Thoracic aorta endothelial cell (primary cell): Measurements from ENCODE around the genes BHLHA9 and YWHAE.

- CAGE, long polyA plus RNA: no peak
Observed at GRCh38 chr17:1060836-1061319, 63.9 kb downstream of the TIMM22 start.

DNA sequence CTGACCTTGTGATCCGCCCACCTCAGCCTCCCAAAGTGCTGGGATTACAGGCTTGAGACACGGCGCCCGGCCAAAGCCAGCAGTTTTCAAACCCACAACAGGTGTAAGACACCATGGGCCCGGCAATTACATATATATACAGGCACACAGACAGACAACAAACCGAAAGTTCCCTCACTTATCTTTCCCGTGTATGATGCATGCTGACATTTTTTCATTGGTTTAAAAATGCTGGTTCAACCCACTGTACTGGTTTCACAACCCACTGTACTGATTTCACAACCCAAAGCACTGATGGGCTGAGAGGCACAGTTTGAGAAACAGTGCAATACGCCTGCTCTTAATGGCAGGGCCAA lies 81.5 kb downstream of the ABR start:
- CAGE, long polyA plus RNA: no peak

GRCh38 chr17:1147531-1147998 lies 32.2 kb downstream of the ABR start:
- CAGE, long polyA plus RNA: no peak

DNA sequence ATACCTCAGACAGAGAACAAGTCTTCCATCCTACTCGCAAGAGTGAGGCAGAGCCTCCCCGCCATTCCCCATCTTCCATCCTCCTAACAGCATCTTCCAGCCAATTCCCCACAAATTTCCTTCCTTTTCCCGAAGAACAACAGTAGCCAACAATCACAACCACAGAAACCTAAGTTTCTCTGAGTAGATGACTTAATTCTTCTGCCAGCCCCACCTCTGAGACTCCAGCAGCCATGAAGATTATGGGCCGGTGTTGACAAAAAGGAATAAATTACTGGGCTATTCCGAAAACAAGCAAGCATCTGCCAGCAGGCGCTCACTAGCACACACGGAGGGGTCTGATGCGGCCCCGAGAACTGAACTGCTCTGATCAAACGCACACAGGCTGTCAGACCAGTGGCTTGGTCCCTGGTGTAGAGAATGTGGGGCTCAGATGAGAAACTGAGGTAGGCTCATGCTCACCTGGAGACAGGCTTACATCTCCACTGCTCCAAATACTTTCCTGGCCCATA lies 5.7 kb downstream of the ABR start:
- CAGE, long polyA plus RNA: no peak

GRCh38 chr17:1210429-1211083 lies 30.8 kb upstream of the ABR start:
- CAGE, long polyA plus RNA: no peak

GRCh38 chr17:1270118-1270694 lies at the start of gene BHLHA9:
Gene BHLHA9 (plus strand): TSS chr17:1270444.
- CAGE, long polyA plus RNA: no peak

GRCh38 chr17:1279730-1280139 lies 273 bp downstream of the TRARG1 start:
- CAGE, long polyA plus RNA: no peak

GRCh38 chr17:1399292-1400243 lies at the start of gene YWHAE:
Gene YWHAE (minus strand): TSS chr17:1400222.
- CAGE, long polyA plus RNA: no peak

DNA sequence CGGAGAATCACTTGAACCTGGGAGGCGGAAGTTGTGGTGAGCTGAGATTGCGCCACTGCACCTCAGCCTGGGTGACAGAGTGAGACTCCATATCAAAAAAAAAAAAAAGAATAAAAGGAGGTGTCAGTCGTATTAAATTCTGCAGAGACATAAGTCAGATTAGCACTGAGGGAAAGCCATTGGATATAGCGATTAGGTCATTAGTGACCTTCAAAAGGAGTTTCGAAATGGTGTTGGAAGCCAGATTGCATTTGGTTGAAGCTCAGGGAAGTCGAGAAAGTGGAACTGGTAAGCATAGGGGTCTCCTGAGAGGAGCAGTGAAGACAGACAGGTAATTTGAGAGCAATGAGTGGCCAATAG lies 4.7 kb upstream of the YWHAE start:
- CAGE, long polyA plus RNA: no peak

- CAGE, long polyA plus RNA: no peak
Observed at GRCh38 chr17:1454569-1455059, 1.4 kb downstream of the CRK start.

GRCh38 chr17:1494108-1494857 lies 1.8 kb upstream of the MYO1C start:
- CAGE, long polyA plus RNA: no peak

DNA sequence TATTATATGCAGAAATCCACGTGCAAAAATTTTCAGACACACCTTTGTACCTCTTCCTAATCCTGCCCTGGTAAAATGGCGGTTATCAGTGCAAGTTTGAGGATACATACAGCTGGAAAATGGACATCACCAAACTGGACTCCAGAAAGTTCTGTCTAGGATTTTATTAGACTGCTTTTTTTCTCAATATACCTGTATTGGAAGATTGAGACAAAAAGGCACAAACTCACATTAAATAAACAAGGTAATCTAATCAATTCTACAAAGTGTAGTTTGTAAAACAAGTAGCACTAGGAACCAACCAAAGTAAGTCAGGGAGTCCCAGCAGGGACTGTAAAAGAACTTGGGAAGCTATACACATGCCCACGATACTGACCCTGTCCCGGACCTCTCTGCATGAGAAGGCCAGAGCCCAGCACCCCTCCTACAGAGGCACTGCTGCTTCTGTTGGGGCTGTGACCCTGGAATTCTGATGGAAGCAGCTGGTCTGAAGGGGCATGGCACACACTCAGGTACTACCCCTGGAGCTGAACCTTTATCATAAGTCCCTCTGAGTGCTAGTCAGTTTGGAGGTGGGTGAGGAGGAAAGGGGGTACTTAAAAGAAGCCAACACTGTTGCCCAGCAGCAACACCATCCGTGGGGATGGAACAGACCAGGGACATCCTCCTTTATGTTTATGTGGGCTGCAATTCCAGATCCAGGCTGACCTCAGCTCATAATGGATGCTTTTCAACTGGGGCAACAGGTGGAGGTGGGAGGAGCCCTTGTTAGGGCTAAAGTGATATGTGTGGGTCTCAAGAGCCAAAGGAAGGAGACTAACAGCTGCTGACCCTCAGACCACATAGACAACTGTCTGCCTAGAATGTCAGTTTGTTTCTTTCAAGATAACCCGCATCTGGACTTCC lies 1.7 kb upstream of the INPP5K start:
- CAGE, long polyA plus RNA: no peak

DNA sequence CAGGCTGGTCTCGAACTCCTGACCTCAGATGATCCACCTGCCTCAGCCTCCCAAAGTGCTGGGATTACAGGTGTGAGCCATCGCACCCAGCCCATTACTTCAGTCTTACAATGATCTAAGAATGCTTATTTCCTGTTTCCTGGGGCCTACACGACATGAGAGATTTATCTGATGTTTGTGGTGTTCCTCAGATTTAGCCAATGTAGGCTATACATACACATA lies 10.5 kb upstream of the INPP5K start:
- CAGE, long polyA plus RNA: no peak

GRCh38 chr17:1546029-1546788 lies 16.4 kb downstream of the PITPNA start:
- CAGE, long polyA plus RNA: no peak

DNA sequence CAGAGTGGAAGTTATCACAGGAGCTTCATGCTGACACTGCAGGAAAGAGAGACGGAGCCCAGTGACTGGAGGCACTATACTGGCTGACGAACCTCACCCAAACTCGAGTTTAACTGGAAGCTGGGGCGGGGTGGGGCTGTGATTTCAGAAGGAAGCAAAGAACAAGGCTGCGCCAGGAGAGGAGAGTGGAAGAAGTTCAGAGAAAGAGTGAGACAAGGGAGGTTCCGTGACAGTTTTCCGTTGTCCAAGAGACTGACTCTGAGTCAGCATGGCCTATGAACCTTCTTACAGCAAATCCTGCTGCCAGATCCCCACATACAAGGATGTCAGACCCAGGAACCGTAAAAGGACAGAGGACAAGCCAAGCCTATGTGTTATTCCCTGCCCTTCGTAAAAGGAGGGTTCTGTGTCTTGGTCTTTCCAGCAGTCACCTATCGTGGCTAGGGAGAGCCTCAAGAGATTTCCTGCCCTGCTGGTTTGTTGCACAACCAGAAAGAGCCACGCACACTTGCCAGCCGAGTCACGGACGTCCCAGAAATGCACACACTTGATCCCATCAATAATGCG lies 5.1 kb downstream of the PITPNA start:
- CAGE, long polyA plus RNA: no peak

GRCh38 chr17:1561591-1562176 lies 908 bp downstream of the PITPNA start:
- CAGE, long polyA plus RNA: no peak

GRCh38 chr17:1577105-1578006 lies 14.8 kb upstream of the PITPNA start:
- CAGE, long polyA plus RNA: no peak

GRCh38 chr17:1580868-1581245 lies 18.3 kb upstream of the PITPNA start:
- CAGE, long polyA plus RNA: no peak

DNA sequence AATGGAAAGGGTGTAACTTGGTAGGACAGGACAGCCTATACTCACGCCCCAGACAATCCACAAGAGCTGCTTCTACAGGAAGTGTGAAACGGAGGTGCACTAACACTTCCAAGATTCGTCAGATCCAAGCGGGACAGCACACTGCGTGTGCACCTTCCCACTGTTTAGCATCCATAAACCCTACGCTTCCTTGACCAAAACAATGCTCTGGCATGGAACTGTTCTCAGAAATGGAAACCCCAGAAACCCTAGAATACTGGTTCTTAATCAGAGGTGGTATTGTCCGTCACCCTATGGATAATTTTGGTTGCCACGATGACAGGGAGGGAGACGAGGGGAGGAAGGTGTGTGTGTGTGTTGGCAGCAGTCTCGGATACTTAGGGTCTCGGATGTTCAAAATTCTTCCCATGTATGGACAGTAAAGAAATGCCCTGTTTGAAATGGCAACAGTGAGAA lies 4.4 kb upstream of the RILP start:
- CAGE, long polyA plus RNA: no peak

DNA sequence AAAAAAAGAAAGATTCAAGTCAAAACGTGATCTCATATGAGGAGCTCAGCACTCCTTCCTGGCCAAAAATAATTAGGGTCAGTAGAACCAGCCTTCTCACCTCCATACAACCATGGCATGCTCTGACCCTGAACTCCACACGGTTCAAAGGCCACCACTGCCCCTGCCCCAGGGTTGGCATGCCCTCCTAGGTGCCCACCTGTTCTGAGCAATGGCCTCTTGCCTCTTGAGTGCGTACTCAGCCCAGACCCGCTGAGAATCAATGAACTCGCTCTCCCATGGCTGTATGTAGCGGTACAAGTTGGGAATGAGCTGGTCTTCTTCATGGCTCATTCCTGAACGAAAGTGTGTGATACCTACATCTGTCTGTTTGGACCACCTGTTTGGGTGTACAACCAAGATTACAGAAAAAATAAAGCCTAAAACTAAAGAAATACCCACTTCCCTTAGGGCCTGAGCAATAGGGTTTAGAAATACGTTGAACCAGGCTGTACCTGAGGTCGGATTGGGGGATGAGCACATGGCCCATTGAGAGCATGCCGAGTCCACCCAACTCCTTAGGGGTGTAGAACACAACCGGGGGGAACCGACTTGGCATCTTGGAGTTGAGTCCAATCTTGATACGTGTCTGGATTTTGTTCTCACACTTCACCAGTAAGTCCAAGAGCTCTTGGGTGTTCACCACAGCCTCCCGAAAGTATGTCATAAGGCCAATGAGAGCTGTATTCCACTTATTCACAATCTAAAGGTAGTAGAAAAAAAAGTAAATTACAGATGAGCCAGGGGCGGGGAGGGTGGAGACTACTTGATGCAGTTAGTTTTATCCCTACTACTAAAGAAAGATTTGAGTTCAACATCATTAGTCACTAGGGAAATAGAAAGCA lies 12.0 kb upstream of the RILP start:
- CAGE, long polyA plus RNA: no peak